ENCODE data around the genes SALL2, OR4E1 and OXA1L.

DNA sequence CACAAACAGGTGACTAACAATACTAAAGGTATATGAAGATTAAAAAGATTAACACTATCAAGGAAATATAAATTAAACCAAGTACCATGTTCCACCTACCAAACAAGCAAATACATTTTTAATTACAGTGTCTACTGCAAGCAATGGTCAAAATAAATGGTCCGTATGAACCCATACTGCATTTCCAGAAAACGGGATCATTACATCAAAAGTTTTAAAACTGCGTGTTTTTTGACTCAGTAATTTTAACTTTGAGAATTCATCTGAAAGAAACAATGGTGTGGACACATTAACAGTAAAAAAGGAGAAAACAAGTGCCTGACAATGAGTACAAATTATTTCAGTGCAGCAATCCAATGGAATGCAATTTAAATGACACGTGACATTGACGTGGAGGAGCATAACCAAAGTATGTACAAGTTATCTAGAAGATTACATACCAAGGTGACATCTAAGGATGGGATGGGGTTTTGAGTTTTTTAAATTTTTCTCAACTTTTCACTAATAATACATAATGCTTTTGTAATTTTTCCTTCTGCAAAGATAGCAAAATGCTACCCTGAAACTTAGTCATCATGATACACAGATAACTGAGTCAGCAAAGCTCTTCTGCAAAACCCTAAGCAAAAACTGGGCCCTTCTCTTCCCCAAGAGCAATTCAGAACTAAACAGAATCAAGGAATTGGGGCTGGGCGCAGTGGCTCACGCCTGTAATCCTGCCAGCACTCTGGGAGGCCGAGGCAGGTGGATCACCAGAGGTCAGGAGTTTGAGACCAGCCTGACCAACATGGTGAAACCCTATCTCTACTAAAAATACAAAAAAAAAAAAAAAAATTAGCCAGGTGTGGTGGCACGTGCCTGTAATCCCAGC is 20.4 kb downstream of the HNRNPC start:
- RRBS, 2 experiments, result no CpG with 5 or more reads among the region's 9 CpGs

DNA sequence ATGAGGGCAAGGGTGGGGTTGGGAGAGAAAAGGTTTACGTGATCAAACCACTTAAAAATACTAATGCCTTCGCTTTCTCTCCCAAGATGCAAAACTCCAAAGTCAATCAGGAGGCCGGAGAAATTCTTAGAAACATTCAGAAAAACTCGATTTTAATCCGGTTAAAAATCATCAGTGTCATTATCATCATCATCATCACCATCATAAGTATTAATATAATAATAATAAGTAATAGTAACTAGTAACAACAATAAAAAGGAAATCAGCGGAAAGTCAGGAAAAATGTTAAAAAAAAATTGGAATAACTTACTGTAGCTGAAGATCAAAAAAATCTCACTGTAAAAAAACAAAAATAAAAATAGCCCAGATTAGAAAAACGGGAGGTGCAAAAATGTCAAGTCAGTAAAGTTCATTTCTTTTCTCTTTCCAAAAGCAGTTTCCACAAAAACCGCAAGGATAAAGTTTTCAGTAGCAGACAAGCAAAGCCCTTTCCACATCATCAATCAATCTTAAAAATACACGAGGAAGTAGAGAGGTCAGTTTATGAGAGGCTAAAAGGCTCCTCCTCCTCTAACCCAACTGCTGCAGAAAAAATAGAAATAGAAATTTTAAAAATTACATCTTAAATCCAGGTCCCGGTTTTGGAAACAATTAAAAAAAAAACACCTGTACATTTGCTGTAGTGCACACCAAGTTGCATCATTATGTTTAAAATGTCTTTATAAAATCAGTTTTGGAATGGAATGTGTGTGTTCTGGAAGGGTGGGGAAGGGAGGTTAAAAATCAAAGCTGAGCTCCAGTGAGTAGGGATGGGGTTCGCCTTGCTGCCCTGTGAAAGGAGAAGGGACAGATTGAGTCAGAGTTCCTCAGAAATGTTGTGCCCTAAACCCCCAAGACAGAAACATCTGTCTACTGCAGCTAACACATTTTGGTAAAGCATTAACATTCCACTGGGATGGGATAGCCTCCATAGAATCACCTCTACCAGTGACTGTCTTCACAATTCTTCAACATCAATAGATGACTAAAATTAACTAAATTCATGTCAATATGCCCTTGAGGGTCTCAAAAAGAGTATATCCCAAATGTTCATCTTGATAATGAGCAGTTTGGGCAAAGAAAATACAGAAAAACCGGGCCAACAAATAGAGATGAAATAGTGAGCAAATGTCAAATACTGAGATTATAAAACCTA is 5.8 kb downstream of the HNRNPC start:
- RRBS, 2 experiments, result no CpG with 5 or more reads among the region's 12 CpGs

DNA sequence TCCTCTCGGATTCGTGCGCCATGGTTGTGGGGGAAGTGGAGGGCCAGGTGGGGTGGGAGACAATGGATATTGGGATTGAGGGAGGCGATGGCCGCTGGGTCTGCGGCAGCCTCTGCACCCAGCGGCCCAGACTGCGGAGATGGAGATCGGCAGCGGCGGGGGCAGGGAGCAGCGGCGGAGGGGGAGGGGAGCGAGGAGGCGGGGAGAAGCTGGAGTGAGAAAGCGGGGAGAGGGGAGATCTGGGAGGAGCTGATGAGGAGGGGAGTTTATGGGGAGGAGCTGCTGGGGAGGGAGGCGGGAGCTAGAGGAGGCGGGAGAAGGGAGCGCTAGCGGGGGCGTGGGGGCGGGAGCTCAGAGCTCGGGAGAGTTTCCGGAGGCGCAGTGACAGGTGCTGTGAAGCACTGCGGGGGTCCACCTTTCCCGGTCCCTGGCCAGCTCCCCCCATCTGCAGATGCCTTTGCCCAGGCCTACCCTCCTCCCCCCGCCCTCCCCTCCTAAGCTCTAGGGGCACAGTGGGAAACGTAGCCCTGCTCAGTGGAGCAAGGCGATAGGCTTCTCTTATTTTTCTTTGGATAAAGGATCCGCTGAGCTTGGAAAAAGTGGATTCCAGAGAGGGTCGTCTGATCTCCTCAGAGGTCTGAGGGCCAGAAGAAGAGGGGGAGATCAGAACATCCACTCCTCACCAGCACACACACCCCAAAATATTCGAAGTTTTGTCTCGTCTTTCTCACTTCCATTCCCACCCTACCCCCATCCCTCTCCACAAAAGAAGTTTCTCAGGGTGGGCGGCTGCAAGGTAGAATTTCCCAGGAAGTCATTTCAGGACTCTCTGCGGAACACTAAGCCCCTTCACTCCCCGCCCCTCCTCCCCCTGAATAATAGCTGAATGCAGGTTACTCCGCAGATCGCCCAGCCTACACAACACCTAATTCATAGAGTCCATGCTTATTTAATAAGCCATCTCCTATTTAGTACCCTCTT is at the start of gene SALL2:
TSS of gene SALL2 (minus strand) at position 241 of the 981 bp plus-strand sequence.
- RRBS, 2 experiments, result 1 to 2% methylated on average over 4 of the region's 39 CpGs

GRCh38 chr14:21673750-21674090 is at the start of gene OR4E1:
TSS of gene OR4E1 (minus strand) at chr14:21673818.
- RRBS, 2 experiments, result no CpG with 5 or more reads among the region's 1 CpG

DNA sequence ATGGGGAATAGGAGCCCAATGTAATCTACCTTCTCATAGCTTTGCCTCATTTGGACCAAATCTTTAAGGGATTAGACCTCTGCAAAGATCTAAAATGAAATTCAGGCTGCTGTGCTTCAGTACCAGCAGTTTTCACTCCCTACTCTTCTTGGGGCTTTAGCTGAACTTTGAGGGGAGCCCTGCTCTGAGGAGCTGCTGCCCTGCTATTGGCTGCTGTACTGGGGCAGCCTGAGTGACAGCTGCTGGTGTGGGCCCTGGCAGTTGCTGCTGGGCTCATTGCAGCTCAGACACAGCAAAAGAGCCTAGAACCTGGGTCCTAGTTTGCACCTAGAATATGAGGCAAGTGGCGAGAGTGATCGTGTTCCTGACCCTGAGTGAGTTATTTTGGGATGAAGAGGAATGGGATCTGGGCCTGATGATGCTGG is 62.3 kb upstream of the OR4E1 start:
- RRBS, 2 experiments, result no CpG with 5 or more reads among the region's 2 CpGs

- RRBS, 2 experiments, result no CpG with 5 or more reads among the region's 7 CpGs
Observed at GRCh38 chr14:21768107-21769246, 94.9 kb upstream of the OR4E1 start.

DNA sequence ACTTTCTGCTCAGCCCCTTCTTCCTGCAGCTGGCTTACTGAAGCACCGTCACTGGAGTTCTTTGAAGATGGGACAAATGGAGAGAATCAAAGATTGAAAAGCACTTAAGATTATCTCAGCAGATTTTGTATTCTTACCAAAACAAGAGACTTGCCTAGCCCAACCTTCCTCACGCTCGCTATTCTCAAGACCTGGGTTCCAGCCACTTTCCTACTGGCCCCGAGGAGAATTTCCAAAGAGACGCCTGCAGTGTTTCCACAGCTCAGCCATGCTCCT is 123.5 kb upstream of the OR4E1 start:
- RRBS, 2 experiments, result no CpG with 5 or more reads among the region's 5 CpGs

DNA sequence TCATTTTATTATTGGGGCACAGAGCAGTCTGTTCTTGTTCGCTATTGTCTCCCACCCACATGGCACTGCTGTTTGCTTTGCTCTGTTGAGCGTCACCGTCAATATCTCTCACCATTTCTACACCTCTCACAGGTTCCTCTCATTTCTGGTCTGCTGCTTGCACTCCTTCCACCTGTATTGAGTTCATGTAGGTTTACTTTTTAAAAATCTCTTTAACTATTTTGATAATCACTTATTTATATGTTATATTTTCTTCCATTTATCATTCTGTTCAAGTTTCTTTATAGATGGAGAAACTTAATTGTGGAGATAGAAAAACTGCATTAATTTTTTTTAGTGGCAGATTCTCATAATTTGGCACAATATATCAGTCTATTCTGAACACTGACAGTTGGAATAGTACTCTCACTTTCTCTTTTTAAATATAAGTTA is 171.9 kb upstream of the OR4E1 start:
- RRBS, 2 experiments, result no CpG with 5 or more reads among the region's 3 CpGs

DNA sequence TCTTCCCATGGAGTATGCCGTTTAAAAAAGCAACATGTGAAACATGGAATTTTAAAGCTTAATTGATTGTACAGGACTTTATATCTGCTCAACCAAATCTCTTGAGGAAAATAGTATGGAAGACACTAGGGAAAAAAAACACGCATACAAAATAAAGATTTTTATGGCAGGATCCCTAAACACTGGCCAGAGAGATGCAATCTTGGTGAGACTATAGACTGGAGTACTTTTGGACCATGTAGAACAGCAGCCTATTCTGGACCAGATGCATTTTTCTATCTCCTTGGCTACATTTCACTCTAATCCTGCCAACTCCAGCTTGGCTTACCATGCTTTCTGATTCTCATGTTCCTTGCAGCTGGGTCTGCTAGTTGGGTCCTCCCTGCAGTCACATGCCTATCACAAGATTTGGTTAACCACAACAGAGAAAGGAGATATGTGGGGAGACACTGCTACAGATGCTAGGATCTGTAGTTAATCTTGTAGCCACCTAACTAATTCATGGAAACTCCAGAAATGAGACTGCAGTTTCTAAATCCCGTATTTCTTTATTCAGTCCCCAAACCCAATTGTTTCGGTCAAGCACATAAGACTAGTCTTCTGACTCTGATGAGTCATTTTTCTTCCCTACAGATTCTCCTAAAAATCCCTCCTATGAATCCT is 410.8 kb downstream of the DAD1 start:
- RRBS, 2 experiments, result no CpG with 5 or more reads among the region's 4 CpGs

- RRBS, 2 experiments, result no CpG with 5 or more reads among the region's 2 CpGs
Observed at GRCh38 chr14:22435243-22435502, 153.9 kb downstream of the DAD1 start.

- RRBS, 2 experiments, result no CpG with 5 or more reads among the region's 4 CpGs
Observed at GRCh38 chr14:22478630-22479102, 110.4 kb downstream of the DAD1 start.

DNA sequence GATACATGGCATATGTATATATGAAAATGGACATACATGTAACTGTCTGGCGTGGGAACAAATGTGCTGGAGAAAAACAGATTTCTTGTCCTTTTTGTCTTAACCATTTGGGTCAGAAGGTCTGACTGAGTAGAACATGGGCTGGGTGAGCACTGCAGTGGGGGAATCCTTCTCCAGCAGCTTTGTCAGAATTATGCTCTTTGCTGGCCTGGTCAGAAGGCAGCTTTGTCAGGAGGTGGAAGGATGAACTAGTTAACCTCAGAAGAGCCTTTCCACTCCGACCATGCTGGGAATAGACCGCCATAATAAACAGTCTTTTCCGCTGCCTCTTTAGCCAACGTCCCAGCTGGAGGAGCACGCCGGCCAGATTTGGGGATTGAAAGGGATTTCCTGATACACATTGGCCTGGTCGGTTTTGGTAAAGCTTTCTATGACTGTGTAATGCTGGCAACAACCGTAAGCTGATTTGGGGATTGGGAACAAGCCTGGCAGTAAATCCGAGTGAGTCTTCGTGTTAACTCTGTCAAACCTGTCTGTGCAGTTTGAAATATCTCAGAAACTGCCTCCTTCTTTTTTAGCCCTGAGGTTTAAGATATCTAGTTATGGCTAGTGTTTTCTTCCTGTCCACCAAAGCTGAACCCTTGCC is 87.1 kb downstream of the DAD1 start:
- RRBS, 2 experiments, result no CpG with 5 or more reads among the region's 11 CpGs

DNA sequence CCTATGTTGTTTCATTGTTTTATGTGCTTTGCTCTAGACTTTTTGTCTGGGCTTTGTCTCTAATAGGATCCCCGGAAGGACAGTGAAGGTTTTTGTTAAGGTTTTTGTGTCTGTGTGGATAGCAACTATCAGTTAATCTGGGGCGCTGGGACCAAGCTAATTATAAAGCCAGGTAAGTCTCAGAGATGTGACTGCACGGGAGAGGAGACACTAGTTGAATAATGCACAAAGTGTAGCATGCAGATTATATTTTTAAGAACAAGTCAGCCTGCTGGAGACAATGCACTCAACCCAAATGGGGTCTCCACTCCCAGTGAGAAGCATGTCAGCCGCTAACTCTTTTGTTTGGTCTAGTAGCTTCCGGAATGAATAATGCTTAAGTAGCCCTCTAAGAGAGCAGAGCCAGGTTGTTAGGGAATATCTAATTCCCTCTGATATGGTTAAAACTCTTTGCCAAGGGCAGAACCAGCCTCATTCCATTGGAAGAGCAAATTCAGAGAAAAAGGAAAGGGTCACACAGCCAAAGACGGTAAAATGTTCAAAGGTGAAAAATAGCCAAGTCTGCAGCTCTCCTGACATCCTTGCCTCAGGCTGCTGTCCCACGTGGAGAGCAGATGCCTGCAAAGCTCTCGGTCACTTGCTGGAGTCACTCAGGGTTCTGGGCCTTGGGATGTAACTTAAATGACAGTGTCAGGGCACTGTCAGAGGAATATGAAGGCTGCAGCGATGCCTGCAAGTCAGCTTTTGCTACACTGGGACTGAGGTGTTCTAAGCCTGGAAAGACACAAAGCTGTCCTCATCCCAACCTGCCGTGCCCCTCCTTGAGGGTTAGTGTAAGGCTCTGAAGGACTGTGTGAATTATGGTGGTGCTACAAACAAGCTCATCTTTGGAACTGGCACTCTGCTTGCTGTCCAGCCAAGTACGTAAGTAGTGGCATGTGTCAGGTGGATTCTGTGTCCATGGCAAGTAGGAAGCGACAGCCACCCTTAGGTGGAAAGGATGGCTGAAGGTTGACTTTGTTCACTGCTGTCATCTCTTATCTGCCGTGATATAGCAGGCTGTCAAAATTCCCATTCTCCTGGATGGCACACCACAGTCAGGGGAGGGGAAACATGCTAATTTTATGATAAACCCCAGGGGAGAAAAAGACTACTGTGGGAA is 80.2 kb downstream of the DAD1 start:
- RRBS, 2 experiments, result no CpG with 5 or more reads among the region's 13 CpGs

GRCh38 chr14:22520736-22521079 is 68.3 kb downstream of the DAD1 start:
- RRBS, 2 experiments, result no CpG with 5 or more reads among the region's 3 CpGs

DNA sequence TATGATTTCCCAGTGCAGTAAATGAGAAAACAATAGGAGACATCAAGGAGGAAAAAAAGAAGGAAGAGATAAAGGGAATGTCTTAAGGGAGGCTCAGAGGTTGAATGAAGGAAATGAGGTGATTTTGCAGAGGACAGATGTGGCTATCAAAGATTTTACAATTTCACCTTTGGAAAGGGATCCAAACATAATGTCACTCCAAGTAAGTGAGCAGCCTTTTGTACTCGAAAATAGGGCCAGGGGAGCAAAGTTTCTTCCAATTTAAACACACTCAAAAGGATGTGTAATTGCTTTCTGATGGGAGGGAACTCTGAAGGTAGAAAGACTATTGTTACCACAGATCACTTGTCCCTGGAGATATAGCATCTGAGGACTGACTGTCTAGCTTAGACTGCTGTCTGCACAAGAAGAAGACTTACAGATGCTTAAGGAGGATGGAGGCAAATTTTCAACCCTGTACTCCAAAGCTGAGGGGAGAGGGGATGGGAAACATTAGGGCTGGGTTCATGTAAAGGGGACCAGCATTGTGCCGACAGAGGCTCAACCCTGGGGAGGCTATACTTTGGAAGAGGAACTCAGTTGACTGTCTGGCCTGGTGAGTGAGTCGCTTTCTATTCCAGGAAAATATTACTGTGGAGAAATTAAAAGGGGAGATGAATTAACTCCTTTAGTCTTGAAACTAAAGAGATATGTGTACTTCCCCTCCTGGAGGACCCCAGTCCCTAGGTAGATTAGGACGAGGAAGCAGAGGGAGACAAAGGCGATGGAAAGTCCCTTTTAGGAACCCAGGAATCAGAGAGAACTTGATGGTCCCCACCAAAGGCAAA is 63.7 kb downstream of the DAD1 start:
- RRBS, 2 experiments, result no CpG with 5 or more reads among the region's 5 CpGs

DNA sequence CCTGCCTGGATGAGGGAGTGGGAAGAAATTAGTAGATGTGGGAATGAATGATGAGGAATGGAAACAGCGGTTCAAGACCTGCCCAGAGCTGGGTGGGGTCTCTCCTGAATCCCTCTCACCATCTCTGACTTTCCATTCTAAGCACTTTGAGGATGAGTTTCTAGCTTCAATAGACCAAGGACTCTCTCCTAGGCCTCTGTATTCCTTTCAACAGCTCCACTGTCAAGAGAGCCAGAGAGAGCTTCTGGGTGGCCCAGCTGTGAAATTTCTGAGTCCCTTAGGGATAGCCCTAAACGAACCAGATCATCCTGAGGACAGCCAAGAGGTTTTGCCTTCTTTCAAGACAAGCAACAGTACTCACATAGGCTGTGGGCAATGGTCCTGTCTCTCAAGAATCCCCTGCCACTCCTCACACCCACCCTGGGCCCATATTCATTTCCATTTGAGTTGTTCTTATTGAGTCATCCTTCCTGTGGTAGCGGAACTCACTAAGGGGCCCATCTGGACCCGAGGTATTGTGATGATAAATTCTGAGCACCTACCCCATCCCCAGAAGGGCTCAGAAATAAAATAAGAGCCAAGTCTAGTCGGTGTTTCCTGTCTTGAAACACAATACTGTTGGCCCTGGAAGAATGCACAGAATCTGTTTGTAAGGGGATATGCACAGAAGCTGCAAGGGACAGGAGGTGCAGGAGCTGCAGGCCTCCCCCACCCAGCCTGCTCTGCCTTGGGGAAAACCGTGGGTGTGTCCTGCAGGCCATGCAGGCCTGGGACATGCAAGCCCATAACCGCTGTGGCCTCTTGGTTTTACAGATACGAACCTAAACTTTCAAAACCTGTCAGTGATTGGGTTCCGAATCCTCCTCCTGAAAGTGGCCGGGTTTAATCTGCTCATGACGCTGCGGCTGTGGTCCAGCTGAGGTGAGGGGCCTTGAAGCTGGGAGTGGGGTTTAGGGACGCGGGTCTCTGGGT is 39.0 kb downstream of the DAD1 start:
- RRBS, 2 experiments, result no CpG with 5 or more reads among the region's 14 CpGs

- RRBS, 2 experiments, result 83 to 86% methylated on average over 3 of the region's 31 CpGs
Observed at GRCh38 chr14:22556900-22557713, 31.9 kb downstream of the DAD1 start.

DNA sequence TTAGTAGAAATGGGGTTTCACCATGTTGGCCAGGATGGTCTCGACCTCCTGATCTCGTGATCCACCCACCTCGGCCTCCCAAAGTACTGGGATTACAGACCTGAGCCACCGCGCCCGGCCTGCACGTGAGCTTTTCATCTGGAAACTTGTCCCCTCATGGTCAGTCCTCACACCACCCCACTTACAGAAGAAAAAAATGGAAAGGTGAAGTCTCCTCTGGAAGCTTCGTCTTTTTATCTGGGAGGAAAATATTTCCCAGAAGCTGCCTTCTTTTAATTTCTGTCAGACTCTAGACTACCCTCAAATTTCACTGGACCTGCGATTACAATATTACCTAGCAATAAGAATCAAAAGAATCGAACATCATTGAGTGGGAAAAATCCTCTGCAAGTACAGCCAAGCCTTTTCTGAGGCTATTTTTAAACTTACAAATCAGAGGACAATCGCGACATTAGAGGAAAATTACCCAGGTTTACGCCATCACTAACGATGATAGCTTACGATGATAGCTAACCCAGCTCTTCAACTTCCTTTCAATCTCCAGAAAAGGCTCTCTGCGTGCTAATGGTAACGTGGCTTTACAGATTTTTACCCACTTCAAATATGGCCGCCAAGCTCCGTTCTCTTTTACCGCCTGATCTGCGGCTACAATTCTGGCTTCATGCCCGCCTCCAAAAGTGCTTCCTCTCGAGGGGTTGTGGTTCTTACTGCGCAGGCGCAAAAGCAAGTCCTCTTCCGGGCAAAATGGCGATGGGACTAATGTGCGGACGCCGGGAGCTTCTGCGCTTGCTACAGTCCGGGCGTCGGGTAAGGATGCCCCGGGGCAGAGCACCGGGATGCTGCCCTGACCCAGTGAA is at the start of gene OXA1L:
TSS of gene OXA1L (plus strand) at position 731 of the 857 bp plus-strand sequence.
- RRBS, 2 experiments, result 1 to 5% methylated on average over 1 to 5 of the region's 36 CpGs